Measurements from ENCODE around the genes MT3 and MT2A.

GRCh38 chr16:54932237-54933022 is 1.8 kb downstream of the IRX5 start:
- RRBS: 69% methylated on average over 13 of the region's 59 CpGs

- RRBS: 45% methylated on average over 23 of the region's 45 CpGs
These were observed 6.6 kb downstream of the IRX5 start for GRCh38 chr16:54937065-54937813.

- RRBS: 29% methylated on average over 6 of the region's 58 CpGs
These were observed 8.0 kb downstream of the IRX5 start for GRCh38 chr16:54938448-54939379.

- RRBS: no CpG with 5 or more reads among the region's 31 CpGs
These were observed 8.9 kb downstream of the IRX5 start for GRCh38 chr16:54939485-54940145.

DNA sequence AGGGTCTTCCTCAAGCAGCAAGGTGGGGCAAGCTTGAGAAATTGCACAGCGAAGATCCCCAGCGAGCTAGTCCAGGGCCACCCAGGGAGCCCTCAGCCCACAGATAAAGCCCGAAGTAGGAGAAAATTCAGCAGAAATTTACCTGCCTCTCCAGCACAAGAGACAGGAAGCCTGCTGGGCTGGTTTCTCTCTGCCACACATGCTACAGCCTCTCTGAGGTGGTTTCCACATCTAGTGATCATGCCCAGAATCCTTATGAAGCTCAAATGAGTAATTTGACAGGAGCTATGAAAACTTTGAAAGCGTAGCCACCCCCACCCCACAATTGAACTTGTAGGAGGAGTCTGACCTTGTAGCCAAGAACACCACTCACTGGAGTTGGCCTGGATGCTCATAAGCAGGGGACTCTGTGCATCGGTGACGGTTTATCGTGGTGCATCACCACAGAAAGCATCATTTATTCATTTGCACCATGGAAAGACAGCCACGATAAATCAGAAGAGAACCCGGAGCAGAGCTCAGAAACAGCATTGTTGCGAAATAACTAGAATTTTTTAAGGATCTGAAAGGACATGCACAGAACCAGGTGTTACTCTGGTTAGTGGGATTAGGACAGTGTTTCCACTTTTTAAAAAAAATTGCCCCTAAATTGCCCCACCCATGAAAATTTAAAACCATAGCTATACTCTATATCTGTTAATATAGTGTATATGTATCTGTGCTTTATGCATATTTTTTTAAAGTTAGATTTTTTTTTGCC is 44.5 kb upstream of the IRX6 start:
- RRBS: no CpG with 5 or more reads among the region's 10 CpGs

DNA sequence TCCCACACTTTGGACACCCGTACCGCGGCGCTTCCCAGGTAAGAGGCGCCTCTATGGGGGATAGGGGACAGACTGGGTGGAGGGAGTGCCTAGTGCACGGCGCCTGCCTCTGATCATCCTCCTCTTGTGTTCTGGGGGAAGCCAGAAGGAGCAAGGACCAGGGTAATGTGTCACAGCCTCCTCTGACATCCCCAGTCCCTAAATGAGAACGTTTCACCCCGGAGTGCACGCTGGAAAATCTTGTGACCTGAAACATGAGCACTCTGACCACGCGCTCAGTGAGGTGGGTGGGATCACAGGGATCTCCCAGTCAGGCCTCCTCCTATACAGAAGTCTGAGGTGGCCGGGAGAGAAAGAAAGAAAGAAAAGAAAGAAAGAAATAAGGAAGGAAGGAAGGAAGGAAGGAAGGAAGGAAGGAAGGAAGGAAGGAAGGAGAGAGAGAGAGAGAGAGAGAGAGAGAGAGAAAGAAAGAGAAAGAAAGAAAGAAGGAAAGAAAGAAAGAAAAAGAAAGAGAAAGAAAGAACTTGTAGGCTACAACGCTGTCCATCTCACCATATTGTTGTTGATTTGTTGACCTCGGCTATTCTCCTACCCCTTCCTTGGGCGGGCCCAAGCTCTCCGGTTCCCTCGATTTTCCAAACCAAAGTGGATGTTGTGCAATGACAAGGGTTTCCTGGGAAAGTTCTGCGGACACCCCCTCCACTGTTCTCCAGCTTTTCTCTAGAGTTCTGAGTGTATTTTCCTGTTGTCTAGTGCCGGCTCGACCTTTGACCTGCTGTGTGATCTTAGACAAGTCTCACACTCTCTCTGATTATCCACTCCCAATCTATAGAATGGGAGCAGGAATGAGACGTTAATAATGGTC is 1.3 kb downstream of the IRX6 start:
- RRBS: 3% methylated on average over 4 of the region's 22 CpGs

DNA sequence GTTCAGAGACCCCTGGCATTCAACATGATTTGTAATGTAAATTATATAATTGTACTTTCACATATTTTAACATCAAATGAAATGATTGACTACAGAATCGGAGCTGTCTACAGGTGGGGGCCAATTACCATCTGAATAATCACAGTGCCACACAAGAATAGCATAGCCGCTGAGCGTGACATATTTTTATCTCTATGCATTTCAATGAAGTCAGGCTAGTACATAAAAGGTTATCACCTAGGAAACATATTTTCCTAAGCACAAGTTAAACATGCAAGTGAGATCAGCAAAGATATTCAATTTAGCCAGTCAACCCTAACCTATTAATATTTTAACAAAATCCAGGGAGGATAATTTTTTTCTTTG is 66.9 kb downstream of the IRX6 start:
- RRBS: no CpG with 5 or more reads among the region's 3 CpGs

DNA sequence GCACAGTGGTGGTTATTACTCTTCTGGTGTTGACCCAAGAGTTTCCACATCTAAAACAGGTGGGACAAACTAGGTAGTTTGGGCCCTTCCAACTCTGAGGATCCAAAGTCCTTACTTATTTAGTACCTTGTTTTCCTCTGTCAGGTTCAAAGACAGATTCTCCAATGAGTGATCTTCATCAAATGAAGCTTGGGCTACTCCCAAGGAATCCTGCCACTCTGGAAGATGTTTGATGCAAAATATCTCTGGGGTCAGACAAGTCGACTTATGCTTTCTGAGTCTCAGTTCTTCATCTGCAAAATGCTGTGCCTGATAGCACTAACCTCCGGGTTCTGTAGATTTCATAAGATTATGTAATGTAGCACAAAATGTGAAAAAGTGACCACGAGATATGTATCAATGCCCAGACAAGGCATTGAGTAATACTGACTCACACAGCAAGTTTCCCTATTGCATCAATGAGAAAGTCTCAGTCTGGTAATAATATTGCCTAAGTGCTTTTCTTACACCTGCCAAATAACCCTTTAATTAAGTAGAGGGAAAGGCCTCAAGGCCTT is 41.5 kb upstream of the MMP2 start:
- RRBS: no CpG with 5 or more reads among the region's 3 CpGs

- RRBS: no CpG with 5 or more reads among the region's 3 CpGs
These were observed 544 bp upstream of the LPCAT2 start for GRCh38 chr16:55508297-55508759.

DNA sequence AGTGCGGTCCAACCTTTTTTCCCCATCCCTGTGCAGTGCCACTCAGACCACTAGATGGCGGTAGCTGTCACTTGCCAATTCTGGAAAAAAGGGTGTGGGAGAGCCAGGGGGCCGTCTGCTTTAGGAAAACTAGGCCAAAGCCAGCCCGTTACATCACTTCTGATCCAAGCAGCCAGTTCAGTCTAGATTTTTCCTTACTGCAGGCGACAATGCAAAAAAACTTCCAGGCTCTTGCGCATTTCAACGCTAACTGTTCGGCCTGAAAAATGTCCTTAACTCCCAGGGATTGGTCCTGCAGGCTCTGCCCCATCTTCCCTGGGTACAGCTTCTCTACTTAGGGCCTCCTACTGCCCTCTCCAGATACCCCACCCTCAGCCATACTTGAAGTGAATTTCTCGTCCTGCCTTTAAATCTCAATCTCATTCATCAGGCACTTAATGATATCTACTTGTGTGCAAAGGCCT is 69.3 kb upstream of the CES5A start:
- RRBS: no CpG with 5 or more reads among the region's 9 CpGs

DNA sequence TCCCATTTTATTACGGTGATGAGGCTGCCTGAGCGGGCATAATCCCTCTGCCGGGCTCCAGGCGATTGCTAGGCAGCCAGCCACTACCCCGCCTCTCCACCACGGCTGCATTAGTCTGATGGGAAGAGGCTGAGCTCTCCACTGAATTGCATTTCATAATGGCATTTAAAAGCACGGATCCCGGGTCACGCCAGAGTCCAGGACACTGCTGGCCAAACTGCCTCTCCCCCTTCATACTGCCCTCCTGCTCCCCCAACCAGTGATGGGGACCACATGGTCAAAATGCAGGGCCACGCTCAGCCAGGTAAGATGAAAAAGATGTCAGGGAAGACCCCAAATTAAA is 88.8 kb upstream of the GNAO1 start:
- RRBS: 9% methylated on average over 4 of the region's 10 CpGs

DNA sequence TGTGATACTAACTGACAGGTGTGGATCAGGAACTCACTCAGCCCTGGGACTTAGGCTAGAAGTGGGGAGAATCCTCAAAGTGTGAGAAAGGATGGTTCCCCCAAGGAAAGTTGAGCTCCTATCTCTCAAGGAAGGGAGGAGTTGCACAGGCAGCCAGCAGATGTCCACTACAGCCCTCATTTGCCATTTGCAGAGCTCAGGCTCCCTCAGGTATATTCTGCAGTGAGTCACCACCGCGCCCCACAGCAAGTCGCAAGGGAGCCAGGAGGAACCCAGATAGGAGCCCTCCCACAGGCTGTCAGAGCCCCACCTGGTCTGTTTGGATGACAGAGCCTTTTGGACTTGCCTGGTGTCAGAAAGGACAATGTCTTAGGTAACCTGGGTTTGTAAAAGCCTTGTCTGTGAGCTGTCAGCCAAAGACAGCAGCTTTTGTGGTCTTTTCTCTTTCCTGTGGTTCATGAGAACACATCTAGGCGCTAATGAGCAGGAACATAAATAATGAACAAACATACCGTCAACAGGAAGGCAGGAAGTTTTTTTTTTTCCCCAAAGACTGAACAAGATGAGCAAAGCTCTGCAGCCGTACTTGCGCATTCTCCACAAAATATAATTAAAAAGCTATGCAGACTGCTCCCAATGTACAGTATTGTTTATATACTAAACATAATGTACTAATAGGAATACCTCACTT is 70.9 kb downstream of the GNAO1 start:
- RRBS: no CpG with 5 or more reads among the region's 7 CpGs

- RRBS: no CpG with 5 or more reads among the region's 29 CpGs
These were observed 63.2 kb downstream of the AMFR start for GRCh38 chr16:56361800-56362981.

DNA sequence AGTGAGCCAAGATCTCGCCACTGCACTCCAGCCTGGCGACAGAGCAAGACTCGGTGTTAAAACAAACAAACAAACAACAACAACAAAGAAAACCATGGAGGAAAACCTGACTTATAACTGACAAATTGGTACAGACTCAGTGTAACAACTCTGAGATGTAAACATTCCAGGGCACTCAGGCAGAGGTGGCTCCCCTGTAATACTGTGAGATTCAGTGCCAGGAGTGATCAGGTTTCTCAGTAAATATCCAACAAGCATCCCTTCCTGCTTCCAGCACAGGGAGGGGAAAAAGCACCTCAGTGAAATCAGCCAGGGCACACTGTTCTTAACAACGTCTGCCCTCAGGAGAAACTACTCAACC is 52.4 kb downstream of the AMFR start:
- RRBS: no CpG with 5 or more reads among the region's 4 CpGs

DNA sequence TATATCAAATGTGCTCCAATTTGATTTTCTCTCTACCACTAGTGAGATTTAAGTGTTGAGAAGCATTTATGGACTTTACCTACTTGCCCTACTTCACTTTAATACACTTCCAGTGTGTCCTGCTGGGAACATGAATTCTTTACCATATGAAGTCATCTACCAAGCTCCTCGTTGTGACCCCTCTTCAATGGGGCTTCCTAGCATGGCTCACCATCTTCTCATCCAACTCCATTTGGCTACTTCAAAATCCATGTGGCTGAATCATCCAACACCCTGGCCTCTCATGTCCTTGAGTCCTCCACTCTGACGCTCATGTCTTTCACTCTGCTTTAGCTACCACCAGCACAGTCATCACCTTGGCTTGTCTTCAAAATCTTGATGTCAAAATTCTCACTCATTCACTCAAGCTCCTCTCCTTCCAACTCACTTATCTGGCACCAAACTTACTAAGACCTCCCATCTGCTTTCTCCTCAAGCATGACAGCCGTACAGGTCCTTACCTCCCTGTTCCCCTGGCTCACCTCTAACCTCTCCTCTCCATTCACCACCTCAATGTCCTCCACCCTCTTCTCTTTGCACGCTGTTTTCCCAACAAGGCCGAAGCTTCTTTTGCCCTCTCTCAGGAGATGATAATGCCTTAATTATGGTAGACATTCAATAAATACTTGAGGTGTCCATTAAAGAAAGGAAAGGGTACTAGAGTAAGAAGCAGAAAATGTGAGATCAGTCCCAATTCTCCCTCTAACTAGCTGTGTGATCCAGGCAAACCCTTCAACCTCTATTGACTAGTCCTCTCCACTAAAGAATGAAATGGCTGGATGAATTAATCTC is 35.7 kb downstream of the AMFR start:
- RRBS: no CpG with 5 or more reads among the region's 5 CpGs

DNA sequence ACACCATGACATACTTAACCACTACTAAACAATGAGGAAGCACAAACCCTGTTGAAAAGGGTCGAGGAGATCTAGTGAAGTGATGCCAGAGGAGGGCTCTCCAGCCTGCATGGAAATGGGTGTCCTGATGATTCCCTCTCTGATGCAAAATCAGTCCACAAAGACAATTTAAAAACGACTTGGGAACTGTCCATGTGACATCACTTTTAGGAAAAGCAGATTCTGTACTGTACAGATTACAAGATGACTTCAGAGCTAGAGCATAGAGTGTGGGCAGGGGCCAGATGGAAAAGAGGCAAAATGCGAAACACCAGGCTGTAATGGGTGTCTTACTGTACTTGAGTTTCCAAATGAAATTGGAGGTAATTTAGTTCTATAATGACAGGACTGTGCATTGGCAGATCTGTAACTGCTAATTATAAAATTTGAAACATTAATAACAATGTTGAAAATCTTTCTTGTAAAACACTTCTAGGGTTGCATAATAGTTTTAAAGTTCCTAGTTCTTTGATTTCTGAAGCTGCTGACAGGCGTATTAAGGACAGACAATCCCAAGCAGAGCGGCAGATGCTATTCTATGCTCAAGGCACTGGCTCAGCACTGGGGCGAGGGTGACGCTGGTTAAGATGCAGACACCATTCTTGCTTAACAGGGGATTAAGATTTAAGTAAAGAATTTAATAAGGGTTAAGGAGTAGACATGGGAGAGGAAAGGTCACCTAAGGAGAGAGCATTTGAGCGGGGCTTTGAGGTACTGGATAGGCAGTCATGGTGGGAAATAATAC is 29.5 kb downstream of the OGFOD1 start:
- RRBS: no CpG with 5 or more reads among the region's 8 CpGs

DNA sequence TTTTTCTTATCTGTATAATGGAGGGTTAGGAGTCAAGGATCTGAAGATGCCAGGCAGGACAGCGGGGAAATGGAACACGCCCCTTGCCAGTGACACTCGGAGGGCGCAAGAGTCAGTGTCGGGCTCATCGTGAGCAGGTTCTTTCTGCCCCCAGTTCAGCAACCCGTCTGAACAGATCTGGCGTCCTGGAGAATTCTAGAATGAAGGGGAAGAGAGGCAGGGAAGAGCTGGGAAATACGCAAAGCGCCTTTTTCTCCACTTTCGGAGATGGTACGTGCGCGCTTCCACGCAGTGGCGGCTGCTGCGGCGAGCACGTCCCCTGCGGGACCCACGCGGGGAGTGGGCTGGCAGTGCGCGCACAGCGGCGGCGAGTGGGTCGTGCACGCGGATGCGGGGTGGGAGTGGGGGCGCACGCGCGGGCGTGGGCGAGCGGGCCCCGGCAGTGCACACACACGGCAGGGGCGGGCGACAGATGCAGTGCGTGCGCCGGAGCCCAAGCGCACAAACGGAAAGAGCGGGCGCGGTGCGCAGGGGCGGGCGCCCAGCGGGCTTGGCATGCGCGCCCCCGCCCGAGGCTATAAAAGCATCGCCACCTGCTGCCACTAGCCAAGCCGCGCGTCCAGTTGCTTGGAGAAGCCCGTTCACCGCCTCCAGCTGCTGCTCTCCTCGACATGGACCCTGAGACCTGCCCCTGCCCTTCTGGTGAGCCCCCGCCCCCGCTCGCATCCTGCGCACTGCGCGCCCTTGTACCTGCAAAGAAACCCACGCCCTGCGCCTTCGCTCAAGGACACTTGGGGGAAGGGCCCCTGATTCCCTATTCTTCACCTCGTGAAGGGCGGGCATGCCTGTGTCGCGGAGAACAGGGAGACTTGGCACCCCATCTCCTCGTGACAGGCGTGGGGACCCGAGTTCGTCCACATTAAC is at the start of gene MT3:
Gene MT3 (plus strand): TSS at position 609 of the 924 bp plus-strand sequence.
- RRBS: 46% methylated on average over 7 of the region's 82 CpGs

- RRBS: no CpG with 5 or more reads among the region's 18 CpGs
These were observed 1.2 kb upstream of the MT2A start for GRCh38 chr16:56606983-56607734.

GRCh38 chr16:56607769-56609030 is at the start of gene MT2A:
TSS of gene MT2A (plus strand) at chr16:56608584.
- RRBS: 1% methylated on average over 27 of the region's 72 CpGs

GRCh38 chr16:56647433-56648435 is 4.0 kb upstream of the MT1B start:
- RRBS: 64% methylated on average over 14 of the region's 35 CpGs